Measurements from ENCODE around the gene OXCT1.

GRCh38 chr5:39176616-39177606 is 42.5 kb downstream of the FYB1 start:
- RRBS, result no CpG with 5 or more reads among the region's 4 CpGs

DNA sequence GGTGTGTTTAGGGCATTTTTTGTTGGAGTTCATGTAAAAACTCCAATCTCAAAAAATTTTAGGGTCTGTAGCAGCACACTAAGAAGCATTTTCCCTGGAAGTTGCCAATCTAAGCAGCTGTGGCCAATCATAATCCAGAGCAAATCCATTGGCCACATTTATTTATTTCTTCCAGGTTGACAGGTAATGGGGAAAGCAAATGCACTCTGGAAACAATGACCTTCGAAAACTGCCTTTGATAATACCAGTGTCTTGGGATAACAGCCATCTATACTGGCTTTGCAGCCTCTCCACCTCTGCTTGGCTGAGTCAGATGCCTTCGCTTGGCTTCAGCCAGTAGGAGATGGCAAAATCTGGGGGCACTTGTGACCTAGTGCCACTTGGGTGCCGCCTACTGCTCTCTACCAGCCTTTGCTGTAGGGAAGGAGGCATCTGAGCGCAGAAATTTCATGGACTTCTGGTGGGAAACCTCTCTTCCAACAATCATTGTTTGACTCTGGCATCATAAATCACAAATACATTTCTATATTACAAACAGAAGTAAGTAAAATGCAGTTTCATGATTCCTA is 21.9 kb downstream of the FYB1 start:
- RRBS, result no CpG with 5 or more reads among the region's 4 CpGs

- RRBS, result no CpG with 5 or more reads among the region's 5 CpGs
Observed at GRCh38 chr5:39197976-39198520, 21.3 kb downstream of the FYB1 start.

DNA sequence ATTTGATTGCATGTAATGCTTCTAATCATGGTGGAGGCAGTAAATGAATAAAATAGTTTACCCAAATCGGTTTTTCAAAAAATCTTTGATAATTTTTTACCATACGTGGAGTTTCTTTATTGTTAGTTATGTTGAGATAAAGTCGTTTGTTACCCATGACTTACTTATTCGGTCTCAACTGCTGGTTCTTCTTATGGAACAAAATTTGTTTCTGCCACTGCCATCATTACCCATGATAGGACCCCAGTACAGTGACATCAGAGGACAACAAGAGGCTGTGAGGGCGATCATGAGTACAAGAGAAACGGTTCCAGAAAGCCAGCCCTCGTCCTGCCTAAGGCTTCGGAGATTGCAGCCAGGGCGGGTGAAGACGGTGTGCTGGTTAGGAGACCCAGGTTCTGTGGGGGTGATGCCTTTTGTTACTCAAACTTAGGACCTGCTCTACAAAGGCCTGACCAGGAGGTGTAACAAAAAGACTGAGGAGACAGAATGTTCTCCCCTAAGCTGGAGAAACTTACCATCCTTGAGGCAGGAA is 10.9 kb downstream of the FYB1 start:
- RRBS, result no CpG with 5 or more reads among the region's 10 CpGs

- RRBS, result no CpG with 5 or more reads among the region's 12 CpGs
Observed at GRCh38 chr5:39382898-39383359, 18.6 kb upstream of the C9 start.

DNA sequence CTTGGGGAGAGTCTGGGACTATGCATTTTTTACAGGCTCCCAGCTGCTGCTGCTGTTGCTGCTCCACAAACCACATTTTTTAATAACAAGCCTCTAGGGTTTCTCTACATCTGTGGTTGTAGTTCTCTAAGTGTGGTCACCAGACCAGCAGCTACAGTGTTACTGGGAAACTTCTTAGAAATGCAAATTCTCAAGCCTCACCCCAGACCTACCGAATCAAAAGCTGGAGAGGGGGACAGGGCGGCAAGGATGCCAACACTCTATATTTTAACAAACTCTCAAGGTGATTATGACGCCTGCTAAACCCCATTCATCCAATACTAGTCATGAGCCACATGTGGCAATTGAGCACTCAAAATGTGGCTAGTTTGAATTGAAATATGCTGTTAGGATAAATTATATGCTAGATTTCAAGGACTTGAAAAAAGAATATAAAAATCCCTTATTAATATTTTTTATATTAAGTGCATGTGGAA is 293.3 kb upstream of the PTGER4 start:
- RRBS, result no CpG with 5 or more reads among the region's 3 CpGs

DNA sequence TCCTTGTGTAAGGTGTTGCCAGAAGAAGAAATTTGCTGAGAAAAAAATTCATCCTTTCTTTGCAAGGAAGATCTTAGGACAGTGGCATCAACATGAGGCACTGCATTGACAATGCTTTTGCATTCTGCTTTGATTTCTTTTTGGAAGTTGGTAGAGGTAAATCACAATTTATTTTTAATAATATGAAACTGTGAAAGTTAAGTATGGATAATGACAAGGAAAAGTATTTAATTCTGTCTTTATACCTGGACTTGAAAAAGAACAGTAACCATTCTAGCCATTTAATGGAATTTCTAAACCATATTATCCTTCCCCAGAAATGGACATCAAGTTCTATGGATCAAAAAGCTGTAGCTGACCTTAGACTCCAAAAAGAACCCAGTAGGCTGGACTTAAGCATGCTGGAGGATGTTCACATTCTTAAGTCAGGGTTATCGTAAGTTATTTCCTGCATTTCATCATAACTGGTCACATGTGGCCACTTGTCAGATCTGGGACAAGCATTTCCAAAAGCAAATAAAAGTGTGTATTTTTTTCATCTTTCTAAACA is 274.7 kb upstream of the PTGER4 start:
- RRBS, result no CpG with 5 or more reads among the region's 1 CpG

GRCh38 chr5:40409340-40409933 is 270.3 kb upstream of the PTGER4 start:
- RRBS, result no CpG with 5 or more reads among the region's 4 CpGs

DNA sequence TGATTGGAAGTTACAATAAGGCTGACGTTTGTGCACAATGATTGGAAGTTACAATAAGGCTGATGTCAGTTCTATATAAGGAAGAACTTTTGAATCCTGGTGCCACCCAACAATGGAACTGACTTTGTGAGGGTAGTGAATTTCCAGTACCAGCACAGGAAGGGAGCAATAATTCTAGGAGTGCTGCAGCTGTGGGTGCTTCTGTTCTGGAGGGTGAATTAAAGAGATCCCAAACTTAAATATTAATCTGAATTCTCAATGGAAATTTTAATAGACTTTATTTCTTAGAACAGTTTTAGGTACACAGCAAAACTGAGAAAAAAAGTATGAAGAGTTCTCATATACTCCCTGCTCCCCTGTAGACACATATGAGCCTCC is 95.5 kb upstream of the PTGER4 start:
- RRBS, result no CpG with 5 or more reads among the region's 1 CpG

GRCh38 chr5:40623549-40623865 is 56.2 kb upstream of the PTGER4 start:
- RRBS, result no CpG with 5 or more reads among the region's 1 CpG

GRCh38 chr5:40675758-40676170 is 4.0 kb upstream of the PTGER4 start:
- RRBS, result no CpG with 5 or more reads among the region's 5 CpGs

DNA sequence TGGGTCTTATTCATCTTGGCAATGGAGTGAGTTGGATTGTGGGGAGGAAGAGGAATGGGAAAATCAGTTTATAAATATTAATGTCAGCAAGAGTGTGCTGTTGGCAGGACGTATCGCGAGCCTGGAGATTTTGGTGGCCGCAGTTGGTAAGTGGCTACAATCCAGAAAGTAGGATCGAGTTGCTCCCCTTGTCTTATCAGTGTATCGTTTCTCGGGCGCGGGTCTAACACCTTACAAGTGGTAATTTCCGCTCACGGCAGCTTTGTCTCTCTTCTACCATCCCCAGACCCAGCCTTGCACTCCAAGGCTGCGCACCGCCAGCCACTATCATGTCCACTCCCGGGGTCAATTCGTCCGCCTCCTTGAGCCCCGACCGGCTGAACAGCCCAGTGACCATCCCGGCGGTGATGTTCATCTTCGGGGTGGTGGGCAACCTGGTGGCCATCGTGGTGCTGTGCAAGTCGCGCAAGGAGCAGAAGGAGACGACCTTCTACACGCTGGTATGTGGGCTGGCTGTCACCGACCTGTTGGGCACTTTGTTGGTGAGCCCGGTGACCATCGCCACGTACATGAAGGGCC is 1.0 kb downstream of the PTGER4 start:
- RRBS, result 97% methylated on average over 2 of the region's 30 CpGs

DNA sequence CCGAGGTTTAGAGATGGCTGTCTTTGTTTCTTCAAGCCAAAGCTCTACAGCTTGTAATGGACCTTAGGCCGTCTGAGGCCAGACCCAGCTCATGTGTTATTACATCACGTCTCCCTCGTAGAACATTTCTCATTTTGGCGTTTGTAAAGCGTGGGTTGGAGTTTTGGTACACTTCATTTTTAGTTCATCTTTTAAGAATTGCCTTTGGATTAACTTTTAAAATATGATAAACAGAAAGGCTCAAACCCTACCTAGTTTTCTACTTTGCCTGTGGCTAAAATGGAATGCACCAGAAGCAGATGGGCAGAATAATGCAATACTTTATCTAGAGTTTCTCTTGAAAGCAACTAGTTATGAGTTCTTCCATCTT is 3.0 kb downstream of the PTGER4 start:
- RRBS, result no CpG with 5 or more reads among the region's 6 CpGs

GRCh38 chr5:41193403-41194664 is 19.5 kb downstream of the C6 start:
- RRBS, result no CpG with 5 or more reads among the region's 10 CpGs

GRCh38 chr5:41334736-41335085 is 121.4 kb upstream of the C6 start:
- RRBS, result no CpG with 5 or more reads among the region's 3 CpGs

DNA sequence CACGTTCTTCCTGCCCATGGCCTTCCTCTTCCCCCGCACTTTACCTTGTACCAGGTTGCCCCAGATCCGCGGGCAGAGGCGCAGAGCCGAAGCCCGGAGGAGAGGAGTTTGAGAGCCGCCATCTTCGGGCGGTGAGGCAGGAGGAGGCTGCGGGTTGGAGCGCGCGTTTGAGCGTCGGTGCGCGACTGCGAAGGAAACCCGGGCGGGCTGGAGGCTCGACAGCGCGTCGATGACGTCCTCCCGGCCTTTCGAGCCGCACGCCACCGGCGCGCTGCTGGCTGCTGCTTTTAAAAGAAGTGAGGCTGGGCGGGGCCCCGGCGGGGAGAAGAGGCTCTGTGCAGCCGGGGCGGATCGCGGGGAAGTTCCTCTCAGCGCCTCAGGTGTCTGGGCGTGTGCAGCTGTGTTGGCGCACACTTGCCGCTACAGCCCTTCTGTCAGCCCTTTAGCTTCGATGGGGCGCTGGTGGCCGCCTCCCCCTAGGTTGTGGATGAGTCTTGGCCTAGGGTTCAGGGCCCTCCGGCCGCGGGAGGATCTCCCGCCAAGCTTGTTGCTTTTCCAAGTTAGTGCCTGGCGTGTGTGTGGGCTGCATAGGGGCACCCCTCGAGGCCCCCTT is at the start of gene OXCT1:
Gene OXCT1, minus strand, starts transcription at position 189 of the 613 bp plus-strand sequence.
- RRBS, result 1% methylated on average over 21 of the region's 53 CpGs

DNA sequence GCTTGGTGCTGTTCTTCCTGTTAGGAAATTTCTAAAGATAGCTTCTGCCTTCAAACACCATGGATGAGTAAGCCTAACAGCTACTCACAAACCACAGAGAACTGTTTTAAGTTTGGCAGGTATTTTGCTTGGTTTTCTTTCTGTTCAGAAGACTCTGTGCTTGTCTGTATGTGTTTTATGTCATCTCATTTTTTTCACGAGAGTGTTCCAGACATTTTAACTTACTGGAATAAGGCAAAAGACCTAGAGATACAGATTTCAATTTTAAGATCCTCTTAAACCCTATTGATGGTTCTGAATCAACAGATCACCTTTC is 4.4 kb downstream of the RIMOC1 start:
- RRBS, result no CpG with 5 or more reads among the region's 1 CpG

DNA sequence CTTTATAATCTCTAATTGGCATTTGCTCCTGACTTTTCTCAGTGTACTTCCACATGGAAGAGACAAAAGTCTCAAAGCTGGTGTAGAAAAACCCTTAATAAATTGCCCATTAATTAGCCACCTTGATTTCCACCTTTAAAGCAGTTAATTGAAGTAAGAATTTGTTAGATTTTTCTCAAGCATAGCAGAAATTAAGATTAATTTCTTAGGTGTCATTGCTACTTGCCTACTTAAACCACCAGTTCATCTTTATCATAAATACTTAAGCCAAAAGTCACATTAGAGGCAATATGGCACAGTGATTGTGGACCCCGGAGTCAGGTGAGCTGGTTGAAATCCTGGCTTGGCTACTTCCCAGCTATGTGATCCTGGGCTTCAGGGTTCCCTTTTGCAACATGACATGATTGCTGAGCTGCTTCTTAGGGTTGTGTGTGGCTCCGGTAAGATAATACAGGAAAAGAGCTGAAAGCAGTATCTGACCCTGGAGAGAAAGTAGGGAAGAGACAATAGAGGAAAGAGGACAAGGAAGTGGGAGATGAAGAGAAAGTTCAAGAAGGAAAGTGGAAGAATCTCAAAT is 92.9 kb downstream of the GHR start:
- RRBS, result 7% methylated on average over 2 of the region's 2 CpGs

DNA sequence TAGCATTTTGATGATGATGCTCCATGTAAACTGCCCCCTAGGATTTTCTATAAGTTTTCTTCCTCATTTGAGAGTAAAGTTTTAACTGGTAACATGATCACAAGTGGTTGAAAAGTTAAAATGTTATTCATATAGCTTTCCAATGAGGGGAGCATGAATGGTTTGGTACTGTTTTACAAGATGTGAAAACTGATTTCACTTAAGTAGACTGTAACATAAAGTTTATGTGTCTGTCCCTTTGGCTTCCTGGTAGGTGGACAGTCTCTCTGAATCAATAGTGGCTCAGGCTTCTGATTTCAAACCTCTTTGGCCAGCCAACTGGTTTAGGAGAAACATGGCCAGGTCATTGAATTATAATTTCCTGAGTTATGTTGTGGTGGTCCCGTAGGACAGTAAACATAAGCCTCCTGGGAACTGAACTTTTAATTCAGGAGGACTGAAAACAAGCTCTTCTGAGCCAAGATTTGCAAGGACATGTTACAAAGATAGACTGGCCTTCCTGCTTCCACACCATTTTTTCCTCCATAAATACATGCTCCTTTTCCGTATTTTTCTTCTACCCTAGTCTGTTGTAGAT is 128.6 kb downstream of the GHR start:
- RRBS, result no CpG with 5 or more reads among the region's 2 CpGs

Data from HTR-8/SVneo (cell line).